Melanocyte of skin (primary cell): Measurements from ENCODE around the gene FAM98B.

DNA sequence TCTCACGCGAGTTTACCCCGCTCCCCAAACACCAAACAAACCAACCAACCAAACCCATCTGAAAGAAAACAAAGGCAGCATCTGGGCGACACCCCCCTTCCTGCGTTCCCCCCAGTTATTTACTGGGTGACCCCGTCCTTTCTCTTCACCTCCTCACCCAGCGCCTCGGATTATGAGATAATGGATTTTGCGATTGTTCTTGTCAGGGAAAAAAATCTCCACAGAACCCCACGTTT is 212.7 kb downstream of the MEIS2 start:
- CAGE, long polyA plus RNA, 2 experiments = no peak in any of the 2 experiments

DNA sequence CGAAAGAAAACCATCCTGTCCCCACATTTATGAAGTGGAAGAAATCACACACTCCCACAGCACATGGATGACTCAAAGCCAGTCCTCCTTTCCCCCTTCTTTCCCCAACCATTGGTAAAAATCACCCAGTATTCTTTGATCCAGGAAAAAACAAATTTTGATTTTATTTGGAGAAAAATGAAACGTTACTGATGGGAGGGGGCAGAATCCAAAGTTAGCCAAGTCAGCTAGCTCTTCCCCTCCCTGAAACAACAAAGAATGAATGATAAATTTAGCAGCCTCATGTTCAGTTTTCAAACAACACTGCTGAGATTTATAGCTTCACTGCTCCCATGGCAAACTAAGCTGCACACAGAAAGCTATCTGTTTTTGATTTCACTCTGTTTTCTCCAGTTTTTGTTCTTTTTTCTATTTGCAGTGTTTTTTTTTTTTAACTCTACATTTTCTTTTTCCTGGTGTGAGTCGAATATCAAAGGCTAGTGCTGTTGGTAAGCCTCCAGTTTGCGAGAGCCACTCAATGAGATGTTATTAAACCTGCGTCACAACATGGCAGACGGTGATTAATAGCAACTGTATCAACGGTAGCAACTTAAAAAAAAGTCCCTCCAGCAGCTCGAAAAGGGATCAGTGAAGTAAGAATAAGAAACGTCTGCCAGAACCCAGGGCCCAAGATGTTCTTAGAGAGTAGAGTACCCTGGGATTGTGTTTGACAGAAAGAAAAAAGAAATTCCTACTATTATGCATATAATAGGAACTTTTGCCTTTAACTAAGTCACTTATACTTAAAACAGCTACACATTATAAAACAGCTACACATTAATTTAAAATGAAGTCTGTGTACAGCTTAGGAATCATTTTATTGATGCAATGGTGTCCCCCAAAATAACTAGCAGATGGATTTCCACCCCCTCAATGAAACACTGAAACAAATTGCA is 84.2 kb downstream of the MEIS2 start:
- CAGE, long polyA plus RNA, 2 experiments = no peak in any of the 2 experiments

- CAGE, long polyA plus RNA, 2 experiments = no peak in any of the 2 experiments
These were observed 1.7 kb upstream of the MEIS2 start for GRCh38 chr15:37101624-37102789.

DNA sequence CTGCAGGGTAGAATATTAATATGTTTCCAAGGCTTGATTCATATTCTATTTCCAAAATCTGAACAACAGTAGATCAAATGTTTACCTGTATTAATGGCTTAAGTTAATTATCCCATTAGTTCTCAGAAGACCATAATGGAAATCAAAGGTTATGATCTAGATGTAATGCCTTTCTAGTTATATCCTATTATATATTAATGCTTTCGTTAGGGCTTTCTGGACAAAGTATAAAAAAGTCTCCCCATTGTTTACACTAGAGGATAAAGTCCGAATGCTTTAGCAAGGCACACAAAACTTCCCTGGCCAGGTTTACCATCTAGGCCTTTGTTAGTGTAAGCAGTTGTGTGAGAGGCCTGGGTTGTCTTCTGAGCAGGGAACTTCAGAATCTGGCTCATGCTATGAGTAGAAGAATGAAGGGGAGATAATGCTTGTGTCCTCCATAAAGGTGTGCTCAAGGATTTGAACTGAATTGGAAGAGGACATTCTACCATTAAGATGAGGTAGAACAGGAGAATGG is 106.3 kb upstream of the MEIS2 start:
- CAGE, long polyA plus RNA, 2 experiments = no peak in any of the 2 experiments

DNA sequence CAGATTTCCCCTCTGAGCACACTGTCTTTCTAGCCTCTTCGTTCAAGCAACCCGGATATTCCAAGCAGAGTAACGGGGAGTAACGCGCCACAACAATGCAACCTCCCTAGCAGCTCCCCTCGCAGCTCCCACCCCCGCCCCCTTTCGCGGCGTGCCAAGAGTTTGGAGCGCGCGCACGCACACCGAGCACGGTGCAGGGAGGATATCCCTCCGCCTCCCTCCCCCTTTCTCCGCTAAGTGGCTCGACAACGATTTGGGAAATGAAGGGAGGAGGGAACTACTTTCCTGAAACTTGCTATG is 923 bp upstream of the SPRED1 start:
- CAGE, long polyA plus RNA, 2 experiments = no peak in any of the 2 experiments

DNA sequence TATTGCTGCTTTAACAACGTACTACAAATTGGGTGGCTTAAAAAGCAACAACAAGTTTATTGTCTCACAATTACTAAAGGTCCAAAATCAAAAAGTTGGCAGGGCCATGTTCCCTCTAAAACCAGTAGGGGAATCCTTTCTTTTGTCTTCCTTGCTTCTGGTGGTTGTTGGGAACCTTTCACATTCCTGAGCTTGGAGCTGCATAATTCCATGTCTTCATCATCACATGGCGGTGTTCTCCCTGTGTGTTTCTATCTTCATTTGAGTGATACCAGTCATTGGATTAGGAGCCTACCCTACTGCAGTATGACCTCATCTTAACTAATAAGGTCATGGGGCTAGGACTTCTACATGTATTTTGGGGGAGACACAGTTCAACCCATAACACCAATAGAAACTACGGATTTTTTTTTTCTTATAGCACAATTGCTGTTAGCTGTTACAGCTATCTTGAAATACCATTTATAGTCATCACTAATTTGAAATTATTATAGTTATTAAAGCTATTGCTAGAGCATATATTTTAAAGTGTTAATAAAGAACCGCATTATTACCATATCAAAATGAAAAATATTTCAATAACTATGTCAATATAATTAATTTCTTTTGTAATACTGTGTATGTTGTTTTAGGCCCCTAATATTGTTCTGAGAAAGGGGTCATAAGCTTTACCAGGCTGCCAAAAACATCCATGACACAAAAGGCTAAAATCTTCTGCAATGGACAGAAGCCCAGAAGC is 7.6 kb downstream of the SPRED1 start:
- CAGE, long polyA plus RNA, 2 experiments = no peak in any of the 2 experiments

GRCh38 chr15:38307148-38307858 is 54.7 kb downstream of the SPRED1 start:
- CAGE, long polyA plus RNA, 2 experiments = no peak in any of the 2 experiments

GRCh38 chr15:38440272-38440942 is 13.5 kb upstream of the FAM98B start:
- CAGE, long polyA plus RNA, 2 experiments = no peak in any of the 2 experiments

DNA sequence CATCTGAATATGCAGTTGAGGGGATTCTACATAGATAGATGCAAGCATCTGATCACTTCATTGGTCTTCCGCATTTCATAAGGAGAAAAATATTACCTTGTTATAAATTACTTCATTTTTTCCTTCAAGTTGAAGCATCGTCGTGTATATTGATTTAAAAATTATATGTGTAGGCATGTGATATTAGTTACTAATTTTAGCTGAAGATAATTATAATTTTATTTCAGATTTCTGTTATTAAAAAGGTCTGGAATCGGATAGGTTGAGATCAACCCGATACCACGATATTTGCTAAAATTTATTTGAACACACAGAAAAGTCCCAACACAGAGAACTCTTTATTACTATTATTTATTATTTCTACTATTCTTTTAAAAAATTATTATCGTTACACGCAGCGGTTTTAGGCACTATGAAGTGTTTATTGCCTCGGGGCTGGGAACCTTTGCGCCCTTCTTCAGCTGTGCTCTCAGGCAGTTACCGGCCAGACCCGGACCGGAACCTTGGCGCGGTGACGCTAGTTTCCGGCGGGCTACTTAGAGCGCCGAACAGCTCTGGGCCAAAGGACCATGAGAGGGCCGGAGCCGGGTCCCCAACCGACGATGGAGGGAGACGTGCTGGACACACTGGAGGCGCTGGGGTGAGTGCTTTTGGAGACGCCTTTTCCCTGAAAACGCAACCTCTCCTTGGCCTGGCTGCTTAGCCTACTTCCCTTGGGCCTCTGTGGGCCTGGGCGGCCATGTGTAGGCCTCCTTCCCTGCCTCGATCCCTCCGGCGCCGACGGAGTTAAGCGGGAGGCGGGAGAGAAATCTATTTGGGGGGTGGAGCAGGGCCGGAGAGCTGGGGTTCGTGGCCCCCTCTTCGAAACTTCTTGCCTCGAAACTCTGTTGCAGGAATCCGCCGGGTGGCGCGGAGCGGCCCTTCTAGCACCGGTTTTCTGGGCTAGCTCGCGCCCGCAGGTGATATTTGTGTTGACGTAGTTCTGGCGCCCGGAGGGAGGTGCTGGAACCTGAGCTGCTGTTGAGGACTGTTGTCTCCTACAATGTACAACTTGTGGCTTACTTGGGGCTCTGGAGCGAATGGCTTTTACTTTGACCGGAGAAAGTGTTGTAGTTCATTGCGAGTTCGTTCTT is at the start of gene FAM98B:
Gene FAM98B, plus strand, starts transcription at position 535 of the 1,133 bp plus-strand sequence.
- CAGE, long polyA plus RNA, 2 experiments = no peak in any of the 2 experiments

DNA sequence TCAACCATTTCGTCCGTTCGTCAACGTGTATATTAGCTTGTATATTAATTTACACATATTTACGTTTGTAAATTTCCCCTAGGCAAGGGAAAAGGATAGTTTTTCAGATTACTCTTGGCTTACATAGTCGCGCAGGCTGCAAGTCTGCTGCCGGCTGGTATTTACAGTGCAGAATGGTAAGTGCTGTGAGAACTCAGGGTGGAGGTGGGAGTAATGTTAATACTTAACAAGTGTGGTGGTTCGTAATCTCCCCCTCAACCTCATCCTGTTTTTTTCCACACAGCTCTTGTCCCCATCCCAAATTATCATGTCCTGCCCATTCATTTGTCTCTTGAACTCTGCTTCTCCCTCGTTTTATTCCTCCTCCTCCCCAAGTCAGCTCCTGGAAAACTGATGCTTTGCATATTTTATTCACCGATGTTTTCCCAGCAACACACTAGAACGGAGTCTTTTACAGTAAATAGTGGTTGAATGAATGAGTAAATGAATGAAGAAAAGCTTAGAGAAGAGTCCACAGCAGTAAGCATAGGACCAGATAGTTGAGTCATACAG is 875 bp downstream of the FAM98B start:
- CAGE, long polyA plus RNA, 2 experiments = no peak in any of the 2 experiments

- CAGE, long polyA plus RNA, 2 experiments = no peak in any of the 2 experiments
These were observed 33.2 kb downstream of the RASGRP1 start for GRCh38 chr15:38531470-38531854.

DNA sequence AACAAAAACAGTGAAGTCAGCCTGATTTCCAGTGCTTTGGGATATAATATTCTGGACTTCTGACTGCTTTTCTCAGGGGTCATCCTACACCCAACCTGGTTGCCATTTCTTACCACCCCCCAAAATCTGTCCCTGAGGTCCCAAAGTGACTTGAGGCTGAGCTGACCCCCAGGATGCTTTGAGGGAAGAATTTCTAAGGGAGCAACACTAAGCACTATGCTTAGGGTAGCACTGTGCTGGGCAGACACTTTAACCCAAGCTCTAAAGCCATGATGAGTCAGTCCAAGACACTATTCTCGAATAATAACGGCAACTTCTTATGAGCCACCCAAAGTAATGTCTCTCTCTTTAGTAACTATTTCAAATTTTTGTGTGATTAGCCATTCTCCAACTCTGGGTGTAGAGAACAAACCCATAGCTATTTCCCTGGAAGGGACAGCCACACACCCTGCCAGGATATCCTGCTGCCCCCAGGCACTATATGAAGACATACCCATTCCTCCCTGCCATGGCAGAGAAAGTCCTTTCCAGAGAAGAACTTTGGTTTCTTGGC is 385.0 kb upstream of the THBS1 start:
- CAGE, long polyA plus RNA, 2 experiments = no peak in any of the 2 experiments

- CAGE, long polyA plus RNA, 2 experiments = no peak in any of the 2 experiments
These were observed 279.2 kb upstream of the THBS1 start for GRCh38 chr15:39301569-39302226.

- CAGE, long polyA plus RNA, 2 experiments = no peak in any of the 2 experiments
These were observed 222.4 kb upstream of the THBS1 start for GRCh38 chr15:39358306-39359102.

GRCh38 chr15:39433445-39433777 is 147.5 kb upstream of the THBS1 start:
- CAGE, long polyA plus RNA, 2 experiments = no peak in any of the 2 experiments

DNA sequence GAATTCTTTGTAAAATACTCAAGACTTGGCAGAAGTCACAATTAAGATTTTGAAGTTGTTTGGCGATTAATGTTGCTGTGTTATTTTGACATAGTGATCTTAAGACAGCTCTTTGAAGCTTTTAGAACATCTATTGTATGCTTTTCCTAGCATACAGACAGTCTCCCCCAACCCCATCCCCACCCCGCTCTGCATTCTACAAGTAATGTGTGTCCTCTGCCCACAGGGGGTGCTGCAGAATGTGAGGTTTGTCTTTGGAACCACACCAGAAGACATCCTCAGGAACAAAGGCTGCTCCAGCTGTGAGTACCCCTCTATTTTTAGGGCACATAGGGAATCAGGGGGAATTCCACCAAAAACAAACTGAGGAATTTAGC is 2.5 kb downstream of the THBS1 start:
- CAGE, long polyA plus RNA, 2 experiments = no peak in any of the 2 experiments

DNA sequence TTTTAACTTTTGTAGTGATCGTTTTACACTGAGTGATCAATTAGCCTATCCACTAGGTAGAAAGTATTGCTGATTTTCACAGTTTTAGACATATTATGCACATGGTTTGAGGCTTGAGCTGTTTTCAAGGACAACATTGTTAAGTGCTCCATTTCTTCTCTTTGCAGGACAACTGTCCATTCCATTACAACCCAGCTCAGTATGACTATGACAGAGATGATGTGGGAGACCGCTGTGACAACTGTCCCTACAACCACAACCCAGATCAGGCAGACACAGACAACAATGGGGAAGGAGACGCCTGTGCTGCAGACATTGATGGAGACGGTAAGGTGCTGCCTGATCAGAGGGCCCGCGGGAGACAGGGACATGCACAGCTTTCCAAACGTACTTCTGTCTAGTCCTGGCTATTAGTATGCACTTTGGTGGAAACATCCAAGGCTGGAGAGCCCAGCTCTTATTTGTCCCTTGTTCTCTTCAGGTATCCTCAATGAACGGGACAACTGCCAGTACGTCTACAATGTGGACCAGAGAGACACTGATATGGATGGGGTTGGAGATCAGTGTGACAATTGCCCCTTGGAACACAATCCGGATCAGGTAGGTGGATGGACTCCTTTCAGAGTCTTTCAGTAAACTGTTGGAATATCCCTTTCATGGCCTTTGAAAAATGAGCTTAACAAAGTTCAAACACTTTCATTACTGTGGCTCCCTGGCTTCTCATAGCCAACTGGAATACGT is 10.3 kb downstream of the THBS1 start:
- CAGE, long polyA plus RNA, 2 experiments = no peak in any of the 2 experiments

DNA sequence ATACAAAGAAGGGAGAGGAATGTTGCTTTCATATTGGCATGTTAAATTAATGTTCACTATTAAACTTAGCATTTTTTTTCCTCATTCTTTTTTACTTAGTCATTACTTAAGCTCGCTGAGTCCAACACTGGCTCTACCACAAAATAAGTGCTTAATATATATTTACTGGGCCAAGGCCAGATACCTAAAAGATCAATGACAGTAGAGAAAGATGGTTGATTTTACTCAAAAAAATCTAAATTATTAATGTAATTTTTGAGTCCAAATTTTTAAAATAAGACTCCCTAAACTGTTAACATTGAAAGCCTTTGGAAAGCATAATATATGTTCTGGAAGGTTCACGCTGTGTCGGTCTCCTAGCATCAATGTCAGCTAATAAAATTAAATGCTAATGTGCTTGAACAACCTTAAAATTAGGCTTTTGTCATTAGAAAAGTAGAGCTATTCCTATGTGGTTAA is 14.0 kb downstream of the THBS1 start:
- CAGE, long polyA plus RNA, 2 experiments = no peak in any of the 2 experiments

GRCh38 chr15:39623533-39624075 is 42.7 kb downstream of the THBS1 start:
- CAGE, long polyA plus RNA, 2 experiments = no peak in any of the 2 experiments

GRCh38 chr15:39624552-39625364 is 43.9 kb downstream of the THBS1 start:
- CAGE, long polyA plus RNA, 2 experiments = no peak in any of the 2 experiments